ENCODE measurements around a stretch of chr9.

DNA sequence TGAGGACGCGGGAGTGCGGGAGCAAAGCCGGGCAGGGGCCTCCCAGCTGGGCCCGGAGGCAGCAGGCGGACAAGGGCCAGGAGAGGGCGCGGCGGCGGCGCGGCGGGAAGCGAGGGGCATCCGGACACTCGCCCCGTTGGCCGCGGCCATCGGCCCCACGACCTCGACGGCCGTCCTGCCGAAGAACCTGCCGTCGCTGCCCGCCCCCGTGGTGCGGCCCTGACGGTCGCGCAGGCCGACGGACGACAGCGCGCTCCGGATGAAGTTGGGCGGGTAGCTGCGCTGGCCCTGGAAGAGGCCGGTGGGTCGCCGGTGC is 43.7 kb upstream of the WASHC1 start:
- CAGE, long polyA plus RNA, result no peak
- RRBS, result no CpG with 5 or more reads among the region's 44 CpGs

- CAGE, long polyA plus RNA, result no peak
- RRBS, result 3% methylated on average over 15 of the region's 87 CpGs
These were observed 44.4 kb upstream of the WASHC1 start for GRCh38 chr9:73328-74458.

GRCh38 chr9:463612-463858 is 41.0 kb upstream of the KANK1 start:
- CAGE, long polyA plus RNA, result no peak
- RRBS, result no CpG with 5 or more reads among the region's 4 CpGs

- CAGE, long polyA plus RNA, result no peak
- RRBS, result no CpG with 5 or more reads among the region's 4 CpGs
These were observed 5.9 kb downstream of the KANK1 start for GRCh38 chr9:510419-510730.

- CAGE, long polyA plus RNA, result no peak
- RRBS, result no CpG with 5 or more reads among the region's 9 CpGs
These were observed 151.5 kb downstream of the KANK1 start for GRCh38 chr9:655786-656545.

DNA sequence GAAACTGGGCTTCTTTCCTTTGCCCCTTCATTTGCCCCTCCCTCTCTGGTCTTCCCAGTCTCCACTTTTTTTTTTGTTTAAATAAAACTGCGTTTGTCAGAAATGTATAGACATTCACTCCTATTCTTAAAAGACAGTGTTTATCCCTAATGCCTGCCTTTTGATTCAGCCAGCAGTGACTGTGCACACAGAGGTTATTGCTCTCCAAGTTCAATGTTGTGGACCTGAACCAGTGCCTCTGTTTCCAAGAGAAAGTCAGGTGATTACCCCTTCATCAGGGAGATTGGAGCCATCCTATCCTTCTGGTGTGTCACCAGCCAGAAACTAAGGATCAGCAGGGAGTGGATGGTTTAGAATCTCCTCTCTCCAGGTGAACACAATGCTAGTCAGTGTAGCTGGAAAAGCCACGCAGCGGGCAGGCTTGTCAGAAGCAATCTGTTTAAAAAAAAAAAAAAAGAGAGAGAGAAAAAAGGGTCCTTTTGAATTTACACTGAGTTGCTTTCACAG is 167.5 kb upstream of the DMRT1 start:
- CAGE, long polyA plus RNA, result no peak
- RRBS, result no CpG with 5 or more reads among the region's 3 CpGs

DNA sequence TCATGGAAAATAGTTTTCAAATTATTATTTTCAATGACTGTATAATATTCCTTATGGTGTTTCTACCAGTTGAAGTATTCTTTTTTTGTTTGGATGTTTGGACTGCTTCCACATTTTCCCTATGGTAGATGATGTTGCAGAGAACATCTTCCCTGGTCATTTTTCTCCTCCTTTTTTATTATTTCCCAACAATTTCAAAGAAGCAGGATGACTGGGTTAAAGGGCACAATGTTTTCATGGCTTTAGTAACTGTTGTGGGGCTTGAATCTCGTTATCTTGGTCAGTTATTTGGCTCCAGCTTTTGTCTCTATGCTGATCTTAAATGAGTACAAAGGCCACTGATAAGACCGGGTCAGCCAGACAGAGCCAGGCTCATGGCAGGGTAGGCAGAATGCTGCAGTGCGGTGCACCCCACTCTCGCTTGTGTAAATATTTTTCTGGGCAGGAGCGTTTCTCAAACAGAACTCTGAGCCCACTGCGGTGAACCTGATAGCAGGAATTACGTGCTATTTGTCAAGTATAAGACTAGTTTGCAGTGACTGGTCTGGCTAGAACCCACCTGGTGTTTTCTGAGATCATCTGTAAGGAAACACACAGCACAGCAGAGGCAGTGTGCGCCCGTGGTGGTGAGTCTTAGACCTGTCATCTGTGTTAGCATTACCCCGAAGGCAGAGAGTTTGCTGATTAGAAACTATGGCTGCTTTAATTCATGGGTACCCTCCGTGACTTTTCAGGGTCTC is 158.8 kb upstream of the DMRT1 start:
- CAGE, long polyA plus RNA, result no peak
- RRBS, result no CpG with 5 or more reads among the region's 11 CpGs

GRCh38 chr9:686155-686936 is 155.2 kb upstream of the DMRT1 start:
- CAGE, long polyA plus RNA, result no peak
- RRBS, result no CpG with 5 or more reads among the region's 11 CpGs

GRCh38 chr9:967393-967953 is 9.0 kb upstream of the DMRT3 start:
- CAGE, long polyA plus RNA, result no peak
- RRBS, result no CpG with 5 or more reads among the region's 7 CpGs

DNA sequence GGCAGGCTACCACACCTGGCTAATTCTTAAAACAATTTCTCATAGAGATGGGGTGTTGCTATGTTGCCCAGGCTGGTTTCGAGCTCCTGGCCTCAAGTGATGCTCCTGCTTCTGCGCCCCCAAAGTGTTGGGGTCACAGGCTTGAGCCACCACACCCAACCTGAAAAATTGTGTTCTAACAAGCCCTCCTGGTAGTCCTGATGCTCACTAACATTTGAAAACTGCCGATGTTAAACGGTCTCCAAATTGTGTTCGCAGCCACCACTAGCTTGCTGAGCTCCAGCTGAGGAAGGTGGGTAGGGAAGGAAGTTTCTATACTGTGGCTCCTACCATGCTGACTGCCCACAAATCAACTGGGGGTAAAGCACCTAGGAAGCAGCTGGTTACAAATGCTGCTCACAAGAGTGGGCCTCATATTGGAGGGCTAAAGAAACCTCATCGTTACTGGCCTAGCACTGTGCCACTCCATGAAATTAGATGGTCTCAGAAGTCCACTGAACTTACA is 34.4 kb downstream of the DMRT3 start:
- CAGE, long polyA plus RNA, result no peak
- RRBS, result no CpG with 5 or more reads among the region's 6 CpGs

- CAGE, long polyA plus RNA, result no peak
- RRBS, result no CpG with 5 or more reads among the region's 1 CpG
These were observed 31.0 kb upstream of the DMRT2 start for GRCh38 chr9:1019292-1019512.

DNA sequence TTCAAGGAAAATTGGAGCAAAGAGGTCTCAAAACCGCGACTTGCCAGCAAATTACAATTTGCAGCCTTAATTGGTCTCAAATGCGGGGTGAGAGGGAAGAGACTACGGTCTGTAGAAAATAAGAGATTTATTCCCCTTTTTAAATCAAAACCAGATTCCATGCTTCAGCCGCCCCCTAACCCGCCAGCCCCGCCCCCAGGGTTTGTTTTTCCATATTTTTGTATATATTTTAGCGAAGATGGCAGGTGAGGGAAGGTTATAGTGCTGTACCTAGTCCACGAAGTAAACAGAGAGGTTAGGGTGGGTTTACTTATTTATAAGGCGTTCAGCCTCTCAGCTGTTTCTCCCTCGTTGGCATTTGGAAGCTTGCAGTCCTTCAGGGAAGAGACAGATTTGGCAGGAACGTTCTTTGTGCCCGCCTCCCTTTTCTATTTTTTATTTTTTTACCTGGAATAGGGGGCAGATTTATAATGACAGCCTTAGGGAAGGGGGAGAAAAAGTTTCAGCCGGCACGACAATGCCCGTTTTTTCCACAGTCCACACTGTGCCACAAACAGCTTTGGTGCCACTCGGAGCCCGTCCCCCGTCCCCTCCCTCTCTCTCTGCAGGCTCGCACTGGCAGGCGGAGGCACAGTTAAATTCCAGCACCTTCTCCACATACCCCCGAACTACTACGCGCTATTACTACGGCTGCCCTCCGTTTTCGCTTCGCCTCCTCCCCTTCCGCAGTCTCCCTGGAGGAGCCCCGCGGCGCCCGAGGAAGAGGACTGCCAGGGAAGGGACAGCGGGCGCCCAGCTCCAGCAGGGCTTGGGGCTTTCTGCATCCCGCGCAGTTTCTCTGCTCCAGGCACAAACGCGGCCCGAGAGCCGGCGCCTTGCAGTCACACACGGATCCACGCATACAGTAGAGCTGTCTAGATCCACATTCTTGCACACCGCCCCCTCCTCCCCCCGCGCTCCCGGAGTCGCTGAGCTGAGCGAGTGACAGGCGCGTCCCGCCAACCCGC is 676 bp upstream of the SMARCA2 start:
- CAGE, long polyA plus RNA, result no peak
- RRBS, result under 1% methylated on average over 14 of the region's 54 CpGs

GRCh38 chr9:2017264-2017950 is 2.3 kb downstream of the SMARCA2 start:
- CAGE, long polyA plus RNA, result no peak
- RRBS, result 1% methylated on average over 20 of the region's 72 CpGs

DNA sequence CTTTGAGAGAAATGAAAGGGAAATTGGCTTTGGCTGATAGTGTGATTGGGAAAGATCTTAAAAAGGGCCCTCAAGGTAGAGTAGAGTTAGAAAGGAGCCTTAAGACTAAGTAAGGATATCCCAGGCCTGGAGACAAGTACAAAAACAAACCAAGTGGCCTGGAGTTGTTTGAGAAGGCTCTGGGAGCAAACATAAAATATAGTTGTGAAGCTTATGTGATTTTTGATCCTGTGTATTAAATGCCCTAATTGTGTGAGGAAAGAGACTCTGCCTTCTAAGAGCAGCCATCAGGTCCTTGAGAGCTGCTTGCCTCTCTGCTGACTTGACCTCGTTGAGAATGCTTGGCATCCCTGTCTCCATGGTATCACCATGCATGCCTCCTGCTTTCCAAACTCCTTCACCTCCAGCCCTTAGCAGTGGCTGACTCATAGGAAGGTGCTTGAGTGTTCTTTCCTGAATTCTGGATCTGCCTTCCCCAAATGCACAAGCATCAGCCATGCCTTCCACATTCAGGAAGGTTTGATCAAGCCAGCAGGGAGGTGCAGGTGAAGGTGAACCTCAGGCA is 78.9 kb downstream of the SMARCA2 start:
- CAGE, long polyA plus RNA, result no peak
- RRBS, result no CpG with 5 or more reads among the region's 1 CpG

GRCh38 chr9:2115701-2116287 is 100.6 kb downstream of the SMARCA2 start:
- CAGE, long polyA plus RNA, result no peak
- RRBS, result 97% methylated on average over 6 of the region's 16 CpGs

- CAGE, long polyA plus RNA, result no peak
- RRBS, result no CpG with 5 or more reads among the region's 13 CpGs
These were observed 146.4 kb downstream of the SMARCA2 start for GRCh38 chr9:2161324-2162164.

DNA sequence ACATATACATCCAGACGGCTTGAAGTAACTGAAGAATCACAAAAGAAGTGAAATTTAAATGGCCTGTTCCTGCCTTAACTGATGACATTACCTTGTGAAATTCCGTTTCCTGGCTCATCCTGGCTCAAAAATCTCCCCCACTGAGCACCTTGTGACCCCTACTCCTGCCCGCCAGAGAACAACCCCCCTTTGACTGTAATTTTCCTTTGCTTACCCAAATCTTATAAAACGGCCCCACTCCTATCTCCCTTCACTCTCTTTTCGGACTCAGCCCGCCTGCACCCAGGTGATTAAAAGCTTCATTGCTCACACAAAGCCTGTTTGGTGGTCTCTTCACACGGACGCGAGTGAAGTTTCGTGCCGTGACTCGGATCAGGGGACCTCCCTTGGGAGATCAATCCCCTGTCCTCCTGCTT is 260.6 kb downstream of the SMARCA2 start:
- CAGE, long polyA plus RNA, result no peak
- RRBS, result no CpG with 5 or more reads among the region's 12 CpGs

DNA sequence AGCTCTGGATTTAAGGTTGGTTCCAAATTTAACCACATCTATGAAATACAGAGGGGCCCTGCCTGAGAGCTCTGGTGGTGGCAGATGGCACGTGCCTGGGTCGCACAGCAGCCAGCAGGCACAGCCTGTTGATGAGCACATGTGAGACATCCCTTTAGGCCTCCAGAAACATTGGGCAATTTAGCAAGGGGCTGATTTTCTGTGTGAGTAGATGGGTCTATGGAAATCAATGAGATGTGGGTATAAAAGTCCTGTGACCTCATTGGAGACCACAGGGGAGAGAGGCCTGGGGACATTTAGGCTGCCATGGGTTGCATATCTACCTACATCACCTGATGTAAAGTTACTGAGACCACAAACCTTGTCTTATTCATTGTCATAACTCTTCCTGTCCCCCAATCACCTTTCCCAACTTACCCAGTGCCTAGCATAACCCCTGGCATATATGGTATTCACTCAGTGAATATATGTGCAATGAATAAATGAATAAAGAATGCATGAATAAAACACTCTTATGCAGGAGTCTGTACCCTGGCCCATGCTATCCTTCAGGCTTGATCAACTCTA is 285.0 kb downstream of the SMARCA2 start:
- CAGE, long polyA plus RNA, result no peak
- RRBS, result no CpG with 5 or more reads among the region's 2 CpGs

DNA sequence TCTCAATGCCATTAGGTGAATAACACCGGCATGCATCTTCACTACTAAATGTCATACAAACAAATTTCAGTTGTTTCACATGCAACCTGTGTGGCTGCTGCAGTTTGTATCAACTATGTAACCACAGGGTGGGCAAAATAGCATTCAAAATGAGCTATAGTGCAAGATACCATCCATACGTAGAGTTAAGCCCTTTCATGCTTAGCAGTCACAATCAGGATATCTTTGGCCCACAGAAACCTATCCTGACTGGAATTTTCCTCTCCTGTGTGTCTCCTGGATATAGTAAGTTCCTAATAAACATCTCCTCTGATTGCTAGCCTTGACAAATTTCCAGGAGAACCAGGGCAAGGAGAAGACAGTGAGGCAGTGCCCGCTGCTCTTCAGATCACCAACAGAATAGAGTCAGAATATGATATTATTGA is 1.5 kb upstream of the VLDLR start:
- CAGE, long polyA plus RNA, result no peak
- RRBS, result no CpG with 5 or more reads among the region's 3 CpGs

- CAGE, long polyA plus RNA, result no peak
- RRBS, result no CpG with 5 or more reads among the region's 33 CpGs
These were observed 2.0 kb downstream of the VLDLR start for GRCh38 chr9:2623314-2624239.

Data from BJ (cell line).